ENCODE measurements around the genes KIF5B and ITGB1.

DNA sequence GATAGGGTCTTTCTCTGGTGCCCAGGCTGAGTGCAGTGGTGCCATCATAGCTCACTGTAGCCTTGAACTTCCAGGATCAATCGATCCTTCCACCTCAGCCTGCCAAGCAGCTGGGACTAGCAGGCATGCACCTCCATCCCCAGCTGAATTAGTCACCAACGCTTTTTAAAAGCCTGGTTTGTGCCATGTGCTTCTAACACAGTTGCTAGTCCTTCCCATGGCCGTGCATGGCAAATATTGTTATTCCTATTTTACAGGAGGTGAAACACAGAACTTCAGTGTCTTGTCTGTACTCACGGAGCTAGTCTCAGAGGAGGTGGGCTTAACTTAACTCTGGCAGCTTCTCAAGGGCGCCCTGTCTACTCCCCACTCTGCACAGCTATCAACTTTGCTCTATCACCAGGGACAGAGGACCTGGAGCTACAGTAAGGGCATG is 23.2 kb downstream of the LYZL2 start:
- RRBS: no CpG with 5 or more reads among the region's 5 CpGs

- RRBS: no CpG with 5 or more reads among the region's 12 CpGs
Measured at GRCh38 chr10:30611824-30612374, 17.7 kb downstream of the LYZL2 start.

GRCh38 chr10:30645261-30645966 is 15.9 kb upstream of the LYZL2 start:
- RRBS: no CpG with 5 or more reads among the region's 22 CpGs

DNA sequence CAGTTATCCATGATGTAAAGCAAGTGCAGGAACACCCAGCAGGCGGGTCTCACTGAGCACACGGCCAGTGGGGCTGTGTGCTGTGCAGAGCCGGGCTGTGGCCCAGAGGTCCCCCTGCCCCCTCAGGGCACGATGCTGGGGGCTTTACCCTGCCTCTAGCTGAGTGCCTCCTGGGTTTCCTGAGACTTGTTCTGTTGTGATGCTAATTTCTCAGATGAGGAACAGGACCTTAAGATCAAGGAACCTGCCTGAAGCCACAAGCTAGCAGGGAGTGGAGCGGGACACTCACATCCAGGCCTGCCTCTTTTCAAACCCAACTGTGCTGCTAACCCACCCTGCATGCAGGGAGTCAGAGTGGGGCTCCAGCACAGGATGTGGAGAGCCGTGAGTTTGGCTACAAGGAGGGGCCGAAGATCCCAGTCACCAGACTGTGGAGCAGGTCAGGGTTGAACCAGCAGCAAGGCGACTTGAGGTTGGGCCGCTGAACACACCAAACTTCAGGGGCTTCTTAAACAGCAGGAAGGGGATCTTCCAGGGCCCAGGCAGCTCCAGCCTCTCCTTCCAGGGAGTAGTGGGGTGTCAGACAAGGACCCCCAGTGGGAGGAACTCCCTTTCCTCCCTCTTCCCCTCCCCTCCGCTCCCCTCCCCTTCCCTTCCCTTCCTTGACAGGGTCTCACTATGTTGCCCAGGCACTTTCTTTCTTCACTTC is 76.3 kb upstream of the LYZL2 start:
- RRBS: no CpG with 5 or more reads among the region's 10 CpGs

DNA sequence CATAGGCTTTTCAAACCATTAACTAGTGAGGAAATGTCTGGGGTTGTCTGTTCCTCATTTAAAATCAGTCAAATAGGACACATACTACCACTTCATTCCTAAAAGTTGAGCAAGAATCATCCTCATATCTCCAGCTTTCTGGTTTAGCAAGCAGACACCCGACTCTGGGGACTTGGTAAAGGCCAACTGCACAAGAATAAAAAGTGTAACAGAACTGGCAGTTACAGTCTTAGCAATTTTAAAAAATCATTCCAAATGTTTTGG is 60.9 kb downstream of the ZNF438 start:
- RRBS: no CpG with 5 or more reads among the region's 1 CpG

DNA sequence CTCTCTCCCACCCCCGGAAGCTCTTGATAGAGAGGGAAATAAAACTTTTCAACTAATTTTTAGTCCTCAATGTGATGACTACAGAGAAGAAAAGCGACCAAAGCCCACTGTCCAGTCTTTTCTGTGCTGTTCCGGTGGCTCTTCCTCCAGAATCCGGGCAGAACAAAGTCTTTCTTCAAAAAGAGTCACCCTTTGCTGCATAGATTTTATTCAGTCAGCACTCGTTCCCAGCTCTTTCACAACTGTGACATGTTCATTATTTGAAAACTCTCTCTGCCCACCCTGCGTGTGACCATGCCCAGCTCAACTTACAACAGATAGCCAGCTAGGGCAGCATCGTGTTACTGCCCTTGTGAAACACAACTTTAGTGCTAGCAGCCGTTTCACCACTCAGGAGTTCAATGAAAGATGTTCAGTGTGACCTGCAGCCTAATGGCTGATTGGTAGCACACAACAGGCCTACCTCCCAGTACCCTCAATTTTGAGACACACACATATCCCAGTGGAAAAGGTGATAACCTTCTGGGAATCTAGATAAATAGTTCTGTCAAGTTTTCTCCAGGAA is 58.0 kb downstream of the ZNF438 start:
- RRBS: no CpG with 5 or more reads among the region's 8 CpGs

DNA sequence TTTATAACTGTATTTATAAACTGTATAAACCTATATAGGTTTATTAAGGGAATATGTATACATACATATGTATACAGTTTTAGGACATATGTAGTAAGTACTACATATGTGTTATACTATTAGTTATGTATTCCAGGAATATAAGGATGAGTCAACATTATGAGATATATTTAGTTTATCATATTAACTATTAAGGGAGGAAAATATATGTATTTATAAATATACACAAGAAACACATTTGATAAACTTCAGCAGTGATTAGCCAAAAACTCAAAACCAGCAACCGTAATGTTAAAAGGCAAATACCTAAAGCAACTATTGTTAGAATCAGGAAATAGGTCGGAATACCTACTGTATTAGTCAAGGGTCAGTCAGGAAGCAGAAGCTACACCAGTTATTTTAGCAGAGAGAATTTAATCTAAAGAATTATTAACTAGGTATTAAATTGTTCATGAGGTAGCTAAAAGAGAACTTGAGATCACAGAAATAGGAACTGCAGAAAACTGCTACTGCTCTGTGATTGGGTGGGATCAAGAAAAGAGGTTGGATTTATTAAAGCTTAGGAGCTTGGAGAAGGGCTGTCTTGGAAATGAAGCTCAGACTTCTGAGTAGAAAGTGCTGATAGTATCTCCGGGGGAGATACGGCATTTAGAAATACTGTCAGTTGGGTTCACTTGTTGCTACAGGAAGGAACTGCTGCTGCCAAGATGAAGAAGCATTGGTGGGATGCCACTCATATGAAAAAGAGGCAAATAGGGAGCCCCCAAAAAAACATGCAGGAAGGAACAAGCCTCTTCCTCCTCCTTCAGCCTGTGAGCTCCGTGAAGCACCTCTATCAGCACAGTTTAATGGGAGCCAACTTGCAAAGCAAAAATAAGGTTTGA is 20.0 kb upstream of the ZNF438 start:
- RRBS: no CpG with 5 or more reads among the region's 5 CpGs

DNA sequence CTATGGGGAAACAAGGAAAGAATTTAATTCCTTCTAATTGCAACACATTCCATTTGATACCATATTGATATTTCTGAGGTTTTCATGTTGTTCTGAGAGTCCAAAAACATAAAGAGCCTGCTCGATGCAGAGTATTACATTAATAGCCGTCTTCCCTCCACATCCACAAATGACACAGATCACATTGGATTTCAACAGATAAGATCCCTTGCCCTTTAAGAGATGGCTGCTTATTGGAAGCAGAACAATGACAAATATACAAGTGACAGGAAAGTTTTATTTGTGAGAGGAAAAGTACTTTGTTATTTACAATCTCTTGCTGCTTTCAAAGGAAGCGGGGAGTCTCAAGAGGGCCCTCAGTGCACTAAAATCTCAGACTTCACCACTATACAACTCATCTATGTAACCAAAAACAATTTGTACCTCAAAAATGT is 42.3 kb upstream of the ZNF438 start:
- RRBS: no CpG with 5 or more reads among the region's 3 CpGs

- RRBS: no CpG with 5 or more reads among the region's 6 CpGs
Measured at GRCh38 chr10:31341103-31341949, 22.3 kb downstream of the ZEB1 start.

DNA sequence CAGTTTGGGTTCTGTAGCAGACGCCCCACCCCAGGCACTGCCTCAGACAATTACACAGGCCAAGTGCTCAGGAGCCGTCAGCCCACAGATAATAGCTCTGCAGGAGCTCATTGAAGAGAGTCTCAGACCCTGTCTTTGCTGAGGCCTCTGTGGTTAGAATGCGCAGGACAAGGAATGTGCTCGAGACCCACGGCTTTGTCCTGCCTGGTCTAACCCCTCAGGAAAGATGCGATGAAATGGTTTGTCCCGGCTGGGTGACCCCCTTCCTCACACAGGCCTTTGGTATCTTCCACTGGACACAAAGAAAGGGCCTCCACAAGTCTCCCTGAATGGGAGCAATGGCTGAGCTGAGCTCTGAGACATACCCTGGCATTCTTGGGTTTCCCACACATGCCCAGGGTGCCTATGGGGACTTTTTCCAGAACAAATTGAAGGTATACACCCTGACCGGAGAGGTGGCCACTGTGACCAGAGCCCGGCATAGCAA is 251.2 kb downstream of the ARHGAP12 start:
- RRBS: no CpG with 5 or more reads among the region's 9 CpGs

DNA sequence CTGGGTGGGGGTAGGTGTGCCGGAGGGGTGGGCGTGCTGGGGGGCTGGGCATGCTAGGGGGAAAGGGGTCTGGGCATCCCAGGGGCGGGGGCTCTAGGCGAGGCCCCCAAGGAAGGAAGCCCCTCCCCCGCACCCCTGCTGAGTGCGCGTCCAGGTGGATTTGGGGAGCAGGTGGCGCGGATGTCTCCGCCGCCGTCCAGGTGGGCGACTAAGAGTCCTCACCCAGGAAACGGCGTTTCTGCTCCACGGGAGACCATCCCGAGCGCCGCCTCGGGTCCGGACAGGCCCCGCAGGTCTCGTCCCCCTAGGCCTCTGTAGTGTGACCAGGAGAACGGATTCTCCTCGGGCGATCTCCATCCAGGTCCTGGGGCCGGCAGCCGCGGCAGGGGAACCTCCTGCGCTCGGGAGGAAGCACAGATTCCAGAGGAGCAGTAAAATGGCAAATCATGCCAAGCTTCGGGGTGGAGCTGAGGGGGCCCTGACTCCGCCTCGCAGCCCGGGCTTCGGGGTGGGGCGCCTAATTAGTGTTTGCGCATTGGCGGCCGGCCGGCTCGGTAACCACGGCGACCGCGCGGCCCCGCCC is 168.9 kb downstream of the ARHGAP12 start:
- RRBS: 2% methylated on average over 18 of the region's 48 CpGs

- RRBS: no CpG with 5 or more reads among the region's 4 CpGs
Measured at GRCh38 chr10:31808427-31809053, 120.1 kb downstream of the ARHGAP12 start.

GRCh38 chr10:32039629-32040184 is 16.5 kb downstream of the KIF5B start:
- RRBS: no CpG with 5 or more reads among the region's 1 CpG

- RRBS: 2% methylated on average over 28 of the region's 39 CpGs
Measured at GRCh38 chr10:32056297-32056669, at the start of gene KIF5B. KIF5B (minus strand) TSS chr10:32056425.

DNA sequence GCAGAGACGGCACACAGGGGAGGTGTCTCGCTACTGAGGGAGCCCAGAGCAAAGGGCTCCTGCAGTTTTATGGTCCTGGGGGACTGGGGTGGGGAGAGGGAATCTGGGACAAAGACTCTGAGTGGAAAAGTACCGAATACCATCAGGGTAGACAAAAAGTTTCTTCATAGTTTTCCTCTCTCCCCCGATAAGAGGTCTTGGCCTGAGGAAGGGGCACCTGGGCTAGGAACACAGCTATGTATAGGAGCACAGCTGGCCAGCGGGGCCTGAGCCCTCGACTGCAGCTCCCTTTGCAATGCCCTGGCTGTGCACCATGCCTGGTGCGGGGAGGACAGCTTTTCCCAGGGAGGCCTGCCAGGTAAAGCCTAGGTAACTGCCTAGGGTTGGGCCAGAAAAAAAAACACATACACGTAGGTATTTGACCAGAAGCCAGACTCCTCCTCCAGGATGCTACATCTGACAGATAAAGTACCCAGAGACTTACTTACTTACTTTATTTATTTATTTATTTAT is 88.8 kb upstream of the KIF5B start:
- RRBS: no CpG with 5 or more reads among the region's 8 CpGs

DNA sequence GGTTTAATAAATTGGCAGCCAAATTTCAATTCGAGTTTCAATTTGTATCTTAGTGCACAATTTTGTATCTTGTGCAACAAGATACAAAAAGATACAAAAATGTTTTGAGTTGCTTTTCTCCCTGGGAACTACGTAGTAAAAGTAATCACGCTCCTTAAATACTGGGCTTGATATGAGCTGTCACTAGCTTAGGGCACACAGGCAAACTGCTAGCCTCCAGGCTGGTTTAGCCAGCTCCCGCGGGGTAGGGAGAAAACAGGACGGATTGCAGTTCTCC is 1.3 kb upstream of the EPC1 start:
- RRBS: no CpG with 5 or more reads among the region's 6 CpGs

GRCh38 chr10:32923812-32924409 is 34.1 kb downstream of the ITGB1 start:
- RRBS: no CpG with 5 or more reads among the region's 2 CpGs

- RRBS: no CpG with 5 or more reads among the region's 4 CpGs
Measured at GRCh38 chr10:32927722-32927973, 30.4 kb downstream of the ITGB1 start.

DNA sequence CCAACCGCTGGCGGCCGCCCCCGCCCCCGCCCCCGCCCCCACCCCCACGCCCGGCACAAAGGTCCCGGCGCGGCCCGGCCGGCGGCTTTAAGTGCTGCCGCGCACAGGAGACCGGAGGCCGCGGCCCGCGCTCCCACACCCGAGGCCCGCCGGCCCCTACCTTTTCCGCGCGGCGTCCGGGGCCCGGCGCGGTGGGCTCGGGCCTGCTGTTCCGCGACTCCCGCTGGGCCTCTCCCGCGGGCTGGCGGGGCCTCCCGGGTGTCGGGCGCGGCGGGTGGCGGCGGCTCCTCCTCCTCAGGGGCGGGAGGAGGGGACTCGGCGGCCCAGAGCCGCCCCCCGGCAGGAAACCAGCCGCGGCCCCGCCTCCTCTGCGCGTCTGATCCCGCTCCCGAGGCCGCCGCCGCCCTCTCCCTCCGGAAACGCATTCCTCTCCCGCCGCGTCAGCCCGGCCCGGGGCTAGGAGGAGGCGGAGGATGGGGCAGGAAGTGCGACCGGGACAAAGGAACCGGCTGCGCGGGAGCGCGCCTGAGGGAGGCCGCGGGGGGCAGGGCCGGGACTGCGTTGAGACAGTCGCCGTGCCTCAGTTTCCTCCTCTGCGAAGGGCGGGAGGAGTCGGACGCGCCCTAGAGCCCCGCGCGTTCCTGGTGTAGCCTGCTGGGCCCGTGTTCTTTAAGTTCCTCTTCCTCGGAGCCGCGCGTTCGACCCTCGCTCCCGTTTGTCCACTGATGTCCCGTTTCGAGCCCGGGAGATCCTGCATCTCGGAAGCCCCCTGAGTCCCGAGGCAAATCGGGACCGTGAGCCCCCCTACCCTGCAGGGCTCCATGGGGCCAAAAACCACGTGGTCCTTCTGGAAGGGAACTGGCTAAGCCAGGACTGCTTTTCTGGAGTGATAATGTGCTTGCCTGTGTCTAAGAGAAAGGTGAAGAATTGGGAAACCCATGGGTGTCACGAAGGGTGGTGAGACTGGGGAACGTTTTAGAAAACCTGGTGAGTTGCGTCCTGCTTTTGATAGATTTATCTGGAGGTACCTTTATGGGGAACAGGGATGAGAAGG is at the start of gene ITGB1:
ITGB1 (minus strand) TSS at position 246 of the 1,054 bp plus-strand sequence.
- RRBS: 2% methylated on average over 47 of the region's 109 CpGs

GRCh38 chr10:32959687-32960528 is 1.9 kb upstream of the ITGB1 start:
- RRBS: no CpG with 5 or more reads among the region's 8 CpGs